H4 (cell line): ENCODE measurements around the genes GATC, CABP1, MLEC and P2RX4.

GRCh38 chr12:120253353-120253848 is 12.1 kb downstream of the PXN start:
- RAMPAGE, long total RNA, result no peak

DNA sequence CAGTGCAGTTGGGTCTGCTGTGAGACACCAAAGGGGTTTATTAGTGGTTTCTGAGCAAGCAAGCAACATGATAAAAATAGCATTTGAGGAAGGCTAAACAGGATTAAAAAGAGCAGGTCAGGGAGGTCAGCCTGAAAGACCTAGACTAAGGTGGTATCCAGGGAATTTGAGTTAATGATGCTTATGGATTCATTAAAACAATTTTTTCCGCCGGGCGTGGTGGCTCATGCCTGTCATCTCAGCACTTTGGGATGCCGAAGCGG is 6.5 kb downstream of the SIRT4 start:
- RAMPAGE, long total RNA, result no peak

- RAMPAGE, long total RNA, result start-site peak on the minus strand at chr12:120446380-120446385, 106 reads; start-site peak on the plus strand at chr12:120446444-120446472, 196 reads
Measured at GRCh38 chr12:120446275-120447289, at the start of gene GATC. TSS of gene GATC (plus strand) at chr12:120446444.

GRCh38 chr12:120468273-120468863 is 1.2 kb downstream of the SRSF9 start:
- RAMPAGE, long total RNA, result no peak

- RAMPAGE, long total RNA, result no peak
Measured at GRCh38 chr12:120496526-120497448, 874 bp downstream of the DYNLL1 start.

DNA sequence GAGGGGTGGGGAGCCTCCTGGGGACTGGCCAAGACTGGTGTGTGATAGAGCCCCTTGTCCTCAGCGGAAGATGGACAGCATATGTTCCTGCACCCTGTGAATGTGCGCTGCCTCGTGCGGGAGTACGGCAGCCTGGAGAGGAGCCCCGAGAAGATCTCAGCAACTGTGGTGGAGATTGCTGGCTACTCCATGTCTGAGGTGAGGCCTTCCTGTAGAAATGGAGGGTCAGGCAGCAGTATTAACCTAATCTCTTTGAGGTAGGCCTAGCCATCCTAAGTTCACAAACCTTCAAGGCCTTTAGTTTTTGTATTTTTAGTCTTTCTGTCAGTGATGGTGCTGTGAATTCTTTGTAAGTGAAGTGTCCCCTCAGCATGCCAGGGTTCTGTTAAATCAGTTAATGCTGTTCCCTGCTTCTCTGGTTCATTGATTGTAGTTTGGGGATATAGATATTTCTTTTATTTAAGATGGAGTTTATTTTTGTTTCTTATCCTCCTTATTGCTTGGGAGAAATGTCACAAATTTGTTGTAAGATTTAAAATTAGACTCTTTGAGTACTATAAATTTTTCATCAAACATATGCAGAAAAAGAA is 17.4 kb downstream of the POP5 start:
- RAMPAGE, long total RNA, result no peak

GRCh38 chr12:120583474-120583810 is 2.2 kb upstream of the POP5 start:
- RAMPAGE, long total RNA, result no peak

GRCh38 chr12:120584369-120585138 is 3.4 kb upstream of the POP5 start:
- RAMPAGE, long total RNA, result no peak

DNA sequence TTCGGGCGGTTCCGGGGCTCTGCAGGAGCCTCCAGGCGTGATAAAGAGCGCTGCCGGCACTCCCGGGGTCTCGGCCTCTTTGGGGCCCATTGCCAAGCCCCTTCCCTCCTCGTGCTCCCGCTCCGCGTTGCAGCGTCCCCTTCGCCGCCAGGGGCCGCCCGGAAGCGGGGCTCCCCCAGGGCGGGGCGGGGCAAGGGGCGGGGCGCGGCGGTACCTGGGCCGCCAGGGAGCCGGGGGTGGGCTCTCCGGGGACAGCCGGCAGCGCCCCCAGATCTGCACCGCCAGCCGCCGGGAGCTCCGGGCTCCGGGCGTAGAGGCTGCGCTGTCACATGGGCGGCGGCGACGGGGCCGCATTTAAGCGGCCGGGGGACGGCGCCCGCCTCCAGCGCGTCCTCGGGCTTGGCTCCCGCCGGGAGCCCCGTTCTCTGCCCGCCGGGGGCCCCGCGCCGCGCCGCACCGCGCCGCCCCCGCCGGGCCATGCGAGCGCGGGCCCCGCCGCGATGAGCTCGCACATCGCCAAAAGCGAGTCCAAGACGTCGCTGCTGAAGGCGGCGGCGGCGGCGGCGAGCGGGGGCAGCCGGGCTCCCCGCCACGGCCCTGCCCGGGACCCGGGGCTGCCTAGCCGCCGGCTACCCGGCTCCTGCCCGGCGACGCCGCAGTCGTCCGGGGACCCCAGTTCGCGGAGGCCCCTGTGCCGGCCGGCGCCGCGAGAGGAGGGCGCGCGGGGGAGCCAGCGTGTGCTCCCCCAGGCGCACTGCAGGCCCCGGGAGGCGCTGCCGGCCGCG is at the start of gene CABP1:
Gene CABP1, plus strand, starts transcription at position 270 of the 785 bp plus-strand sequence.
- RAMPAGE, long total RNA, result no peak

DNA sequence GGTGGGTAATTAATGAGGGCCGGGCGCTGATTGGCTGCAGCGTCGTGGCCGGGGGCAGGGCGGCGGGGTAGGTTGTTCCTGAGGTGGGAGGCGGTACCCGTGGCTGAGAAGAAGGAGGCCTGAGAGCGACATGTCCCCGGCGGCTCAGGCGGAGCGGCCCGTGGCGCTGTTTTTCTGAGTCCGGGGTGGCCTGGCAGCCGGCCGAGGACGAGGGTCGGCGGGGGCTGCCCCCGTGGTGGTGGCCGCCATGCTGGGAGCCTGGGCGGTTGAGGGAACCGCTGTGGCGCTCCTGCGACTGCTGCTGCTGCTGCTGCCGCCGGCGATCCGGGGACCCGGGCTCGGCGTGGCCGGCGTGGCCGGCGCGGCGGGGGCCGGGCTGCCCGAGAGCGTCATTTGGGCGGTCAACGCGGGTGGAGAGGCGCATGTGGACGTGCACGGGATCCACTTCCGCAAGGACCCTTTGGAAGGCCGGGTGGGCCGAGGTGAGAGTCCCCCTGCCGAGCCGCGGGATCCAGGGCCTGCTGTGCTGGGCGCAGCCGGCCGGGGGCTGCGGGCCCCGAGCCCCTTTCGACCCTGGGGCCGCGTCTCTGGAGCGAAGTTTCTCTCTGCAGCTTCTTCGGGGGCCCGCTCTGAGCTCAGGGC is at the start of gene MLEC:
Gene MLEC, plus strand, starts transcription at position 100 of the 642 bp plus-strand sequence.
- RAMPAGE, long total RNA, result no peak

DNA sequence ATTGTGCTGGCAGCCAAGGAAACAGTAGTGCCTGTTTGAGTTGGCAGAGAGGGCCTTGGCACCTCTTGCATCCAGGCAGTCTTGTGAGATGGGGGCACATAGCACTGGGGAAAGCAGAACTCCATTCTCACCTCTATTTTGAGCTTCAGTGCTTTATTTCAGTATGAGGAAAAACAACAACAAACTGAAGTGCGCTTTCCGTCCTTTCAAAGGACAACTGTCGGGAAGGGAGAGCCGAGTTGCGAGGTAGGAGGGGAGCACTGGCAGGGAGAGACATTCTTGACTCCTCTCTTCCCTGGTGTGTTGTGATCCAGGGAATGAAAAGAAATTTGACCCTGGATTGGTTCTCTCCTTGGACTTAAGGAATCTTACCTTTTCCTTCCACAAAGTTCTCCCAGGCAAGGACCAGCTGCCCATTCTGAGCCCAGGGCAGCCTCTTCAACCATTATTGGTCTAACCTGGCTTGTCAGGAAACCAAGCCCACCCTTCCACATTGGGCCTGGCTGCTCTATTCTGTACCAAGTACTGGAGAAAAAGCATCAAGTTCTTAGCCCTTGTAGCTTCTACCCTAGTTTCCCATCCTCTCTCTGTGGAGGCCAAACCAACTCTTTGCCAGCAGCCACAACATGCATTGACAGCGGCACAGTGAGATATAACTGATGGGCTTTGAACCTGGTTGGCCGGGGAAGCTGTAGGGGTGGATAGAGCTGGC is 9.1 kb upstream of the UNC119B start:
- RAMPAGE, long total RNA, result no peak

DNA sequence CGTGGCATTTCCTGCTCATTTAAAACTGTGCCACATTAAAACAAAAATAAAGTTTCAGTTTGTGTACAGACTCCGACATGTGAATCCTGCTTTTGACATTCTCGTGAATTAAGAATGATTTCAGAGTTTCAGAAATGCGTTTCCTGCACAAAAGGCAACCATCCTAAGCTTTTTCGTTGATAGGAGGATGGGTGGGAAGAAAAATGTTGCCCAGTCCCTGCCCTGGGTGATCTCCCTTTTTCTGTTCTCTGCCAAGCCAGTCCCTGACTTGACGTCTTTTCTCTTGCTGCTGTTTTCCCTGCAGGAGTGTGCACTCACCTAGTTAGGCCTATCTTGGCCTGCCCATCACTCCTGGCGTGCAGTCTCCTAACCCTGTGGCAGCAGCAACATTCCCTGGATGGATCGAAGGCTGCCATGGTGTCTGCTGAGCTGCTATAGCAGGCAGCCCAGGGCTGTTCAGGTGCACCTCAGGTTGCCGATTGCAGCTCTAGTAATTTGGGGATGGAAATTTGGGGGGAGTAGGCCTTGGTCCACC is 1.1 kb downstream of the UNC119B start:
- RAMPAGE, long total RNA, result no peak

GRCh38 chr12:120719103-120719523 is 6.5 kb upstream of the ACADS start:
- RAMPAGE, long total RNA, result no peak

- RAMPAGE, long total RNA, result no peak
Measured at GRCh38 chr12:120891040-120891699, 13.0 kb downstream of the SPPL3 start.

DNA sequence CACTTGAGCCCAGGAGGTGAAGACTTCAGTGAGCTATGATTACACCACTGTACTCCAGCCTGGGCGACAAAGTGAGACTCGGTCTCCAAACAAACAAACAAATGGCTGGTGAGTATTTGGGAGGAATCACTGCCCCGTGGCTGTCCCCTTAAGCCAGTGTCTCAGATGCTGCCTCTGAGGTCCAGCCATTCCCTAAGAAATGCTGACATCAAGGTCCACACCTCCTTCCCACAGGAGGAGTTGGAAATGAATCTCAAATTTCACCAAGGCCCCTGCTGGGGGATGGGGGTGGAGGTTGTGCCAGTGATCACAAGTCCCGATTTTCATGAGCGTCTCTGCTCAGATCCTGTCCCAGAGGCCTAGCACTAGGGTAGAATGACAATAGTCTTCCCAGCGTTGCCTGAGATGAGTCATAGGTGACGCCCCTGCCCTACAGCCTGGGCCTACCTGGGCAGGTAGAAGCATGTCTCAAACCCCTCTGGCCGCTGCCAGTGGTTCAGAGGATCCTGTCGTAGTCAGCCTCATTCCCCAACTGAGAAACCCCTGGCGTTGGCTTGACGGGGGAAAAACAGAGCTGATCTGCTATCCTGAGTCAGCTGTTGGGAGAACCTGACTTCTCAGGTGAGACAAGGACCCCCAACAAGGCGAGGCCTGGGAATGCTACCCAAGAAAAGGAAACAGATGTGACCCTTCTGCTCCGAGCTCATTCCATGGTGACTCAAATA is 21.6 kb upstream of the SPPL3 start:
- RAMPAGE, long total RNA, result no peak

DNA sequence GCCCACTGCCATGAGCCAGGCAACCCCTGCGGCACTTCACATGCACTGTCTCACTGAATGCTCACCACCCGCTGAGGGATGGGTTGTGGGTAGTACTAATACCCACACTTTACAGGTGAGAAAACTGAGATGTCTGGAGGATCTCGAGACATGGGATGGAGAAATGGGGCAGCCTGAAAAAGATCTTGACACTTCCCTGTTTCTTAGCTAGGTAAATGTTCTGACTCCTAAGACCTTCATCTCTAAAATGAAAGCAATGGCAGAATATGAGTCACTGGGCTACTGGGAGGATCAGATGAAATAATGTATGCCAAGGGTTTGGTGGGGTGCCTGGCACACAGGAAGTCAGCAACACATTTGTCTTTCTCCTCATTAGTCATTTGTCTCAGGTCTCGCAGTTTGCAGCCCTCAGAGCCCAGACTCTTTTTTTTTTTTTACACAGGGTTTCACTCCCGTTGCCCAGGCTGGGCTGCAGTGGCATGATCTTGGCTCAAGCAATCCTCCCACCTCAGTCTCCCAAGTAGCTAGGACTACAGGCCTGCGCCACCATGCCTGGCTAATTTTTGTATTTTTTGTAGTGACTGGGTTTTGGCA is 5.2 kb downstream of the OASL start:
- RAMPAGE, long total RNA, result no peak

GRCh38 chr12:121196841-121197444 is 13.0 kb upstream of the P2RX4 start:
- RAMPAGE, long total RNA, result no peak

DNA sequence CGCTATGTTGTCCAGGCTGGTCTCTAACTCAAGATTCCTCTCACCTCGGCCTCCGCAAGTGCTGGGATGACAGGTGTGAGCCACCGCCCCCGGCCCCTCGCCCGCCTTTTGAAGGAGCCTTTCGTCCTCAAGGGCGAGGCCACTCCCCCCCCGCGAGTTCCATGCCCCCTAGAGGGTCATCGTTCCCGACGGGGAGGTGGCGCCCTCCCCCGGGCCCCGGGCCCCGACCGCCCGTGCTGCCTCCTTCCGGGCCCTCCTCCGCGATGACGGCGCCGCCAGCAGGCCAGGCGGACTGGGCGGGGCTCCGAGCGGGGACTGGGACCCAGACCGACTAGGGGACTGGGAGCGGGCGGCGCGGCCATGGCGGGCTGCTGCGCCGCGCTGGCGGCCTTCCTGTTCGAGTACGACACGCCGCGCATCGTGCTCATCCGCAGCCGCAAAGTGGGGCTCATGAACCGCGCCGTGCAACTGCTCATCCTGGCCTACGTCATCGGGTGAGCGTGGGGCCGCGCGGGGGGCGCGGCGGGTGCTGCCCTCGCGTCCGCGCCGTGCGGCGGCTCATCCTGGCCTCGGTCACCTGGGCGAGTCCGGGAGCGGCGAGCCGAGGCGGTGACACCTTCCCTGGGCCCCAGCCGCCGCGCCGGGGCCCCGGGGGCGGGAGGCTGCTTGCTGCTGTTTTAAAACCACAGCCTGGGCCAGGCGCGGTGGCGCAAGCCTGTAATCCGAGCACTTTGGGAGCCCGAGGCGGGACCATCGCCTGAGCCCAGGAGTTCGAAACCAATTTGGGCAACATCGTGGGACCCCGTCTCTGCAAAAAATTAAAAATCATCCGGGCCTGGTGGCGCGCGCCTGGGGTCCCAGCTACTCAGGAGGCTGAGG is at the start of gene P2RX4:
Gene P2RX4, plus strand, starts transcription at position 325 of the 879 bp plus-strand sequence.
- RAMPAGE, long total RNA, result start-site peak on the plus strand centred at position 345 of the sequence, 8 bp wide, 22 reads

- RAMPAGE, long total RNA, result no peak
Measured at GRCh38 chr12:121222801-121223690, 13.1 kb downstream of the P2RX4 start.

DNA sequence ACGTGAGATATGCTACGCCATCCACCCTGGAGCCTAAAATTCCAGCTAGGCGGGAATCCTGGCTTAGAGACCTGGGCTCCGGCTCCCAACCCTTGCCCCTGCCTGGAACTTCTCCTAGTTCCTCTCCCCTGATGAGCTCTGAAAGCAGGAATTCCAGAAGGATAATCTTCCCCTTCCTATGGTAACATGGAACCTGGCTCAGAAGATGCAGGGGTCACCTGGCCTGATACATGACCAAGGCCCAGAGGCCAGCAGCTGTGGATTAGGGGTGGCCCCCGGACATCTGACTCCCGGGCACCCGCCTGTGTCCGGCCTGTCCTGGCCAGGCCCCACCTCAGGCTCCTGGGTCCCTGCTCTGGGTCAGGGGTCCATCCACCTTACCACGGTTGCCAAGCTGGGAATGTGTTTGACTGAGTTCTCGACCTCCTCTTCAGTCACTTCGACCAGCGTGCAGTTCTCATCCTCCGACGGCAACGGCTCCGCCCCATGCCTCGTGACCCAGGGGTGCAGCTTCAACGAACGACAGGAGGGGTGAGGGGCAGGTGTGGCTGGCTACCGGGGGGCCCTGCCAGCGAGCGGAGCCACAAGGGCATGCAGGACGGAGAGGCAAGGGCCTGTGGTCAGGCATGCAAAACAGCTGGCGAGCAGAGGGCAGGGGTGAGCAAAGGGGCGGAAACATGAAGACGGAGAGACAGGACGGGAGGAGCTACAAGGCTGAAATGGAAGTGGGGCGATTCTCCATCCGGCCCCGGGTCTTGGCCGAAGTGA is 38.5 kb downstream of the P2RX4 start:
- RAMPAGE, long total RNA, result no peak